Karpas-422 (cell line): Measurements from ENCODE around the gene SMIM20.

GRCh38 chr4:17802269-17802918 is 8.2 kb downstream of the DCAF16 start:
- PRO-cap: no peak
- RAMPAGE, long total RNA: no peak

- PRO-cap: no peak
- RAMPAGE, long total RNA: no peak
Measured at GRCh38 chr4:18318932-18319453, 297.4 kb upstream of the LCORL start.

DNA sequence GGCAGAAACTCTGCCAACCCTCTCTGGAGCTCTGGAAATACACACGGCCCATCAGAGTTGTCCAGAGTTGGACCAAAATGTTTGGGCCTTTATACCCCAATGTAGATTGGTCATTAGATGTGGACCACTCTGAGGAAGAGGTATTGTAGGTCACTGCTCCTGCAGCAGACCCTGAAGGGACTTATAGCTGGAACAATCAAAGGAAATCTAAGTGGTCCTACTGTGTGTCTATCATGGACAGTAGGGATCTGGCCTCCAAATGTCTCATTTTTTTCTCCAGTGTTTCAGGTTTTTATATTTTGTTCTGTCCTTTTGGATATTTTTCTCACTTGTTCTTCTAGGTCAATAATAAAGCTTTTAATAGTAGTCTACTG is 807.5 kb upstream of the LCORL start:
- PRO-cap: no peak
- RAMPAGE, long total RNA: no peak

DNA sequence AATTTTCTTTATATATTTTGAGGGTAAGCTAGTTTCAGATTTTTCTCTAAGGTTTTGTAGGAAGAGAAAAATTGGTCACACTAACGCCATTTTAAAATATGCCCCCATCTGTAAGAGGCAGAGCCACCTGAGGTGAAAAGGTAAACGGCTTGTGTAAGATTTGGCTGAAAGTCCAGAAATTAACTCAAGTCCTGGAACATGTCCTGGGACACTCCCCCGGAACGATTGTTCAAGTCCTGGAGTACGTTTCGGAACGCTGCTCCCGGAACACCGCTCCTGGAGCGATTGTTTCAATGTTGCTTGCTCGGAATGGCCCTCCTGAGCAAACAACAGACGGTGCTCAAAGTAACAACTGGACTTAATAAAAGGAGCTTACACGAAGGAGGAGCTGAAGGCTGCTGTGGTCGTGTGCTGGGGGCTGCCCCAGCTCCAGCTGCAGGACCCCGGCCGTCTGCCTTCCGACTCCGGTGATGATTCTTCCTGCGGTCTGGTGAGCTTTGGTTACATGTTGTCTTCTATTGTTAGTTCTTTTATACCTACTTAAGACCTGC is 796.5 kb upstream of the SLIT2 start:
- PRO-cap: no peak
- RAMPAGE, long total RNA: no peak

DNA sequence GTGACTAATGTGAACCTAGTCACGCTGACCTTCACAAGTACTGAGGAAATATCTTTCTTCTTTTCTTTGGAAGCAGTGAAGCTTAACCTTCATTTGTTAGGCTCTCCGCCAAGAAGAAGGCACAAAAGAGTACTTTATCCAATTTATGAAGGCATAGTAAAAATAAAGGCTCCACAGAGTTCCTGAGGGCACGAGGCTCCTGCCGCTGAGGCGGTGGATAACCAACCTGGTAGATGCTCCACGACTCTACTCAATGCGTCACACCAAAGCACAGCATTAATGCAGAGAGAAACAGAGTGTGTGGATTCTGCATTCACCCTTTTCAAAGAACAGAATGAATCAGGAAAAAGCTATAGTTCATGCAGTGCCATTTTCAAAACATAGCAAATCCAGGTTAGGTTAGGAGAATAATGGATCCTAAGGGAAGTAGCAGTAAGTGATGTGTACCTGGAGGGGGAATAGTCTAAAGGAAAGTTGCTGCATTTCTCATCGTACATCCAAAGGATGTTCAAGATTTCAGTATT is 475.5 kb upstream of the SLIT2 start:
- PRO-cap: no peak
- RAMPAGE, long total RNA: no peak

DNA sequence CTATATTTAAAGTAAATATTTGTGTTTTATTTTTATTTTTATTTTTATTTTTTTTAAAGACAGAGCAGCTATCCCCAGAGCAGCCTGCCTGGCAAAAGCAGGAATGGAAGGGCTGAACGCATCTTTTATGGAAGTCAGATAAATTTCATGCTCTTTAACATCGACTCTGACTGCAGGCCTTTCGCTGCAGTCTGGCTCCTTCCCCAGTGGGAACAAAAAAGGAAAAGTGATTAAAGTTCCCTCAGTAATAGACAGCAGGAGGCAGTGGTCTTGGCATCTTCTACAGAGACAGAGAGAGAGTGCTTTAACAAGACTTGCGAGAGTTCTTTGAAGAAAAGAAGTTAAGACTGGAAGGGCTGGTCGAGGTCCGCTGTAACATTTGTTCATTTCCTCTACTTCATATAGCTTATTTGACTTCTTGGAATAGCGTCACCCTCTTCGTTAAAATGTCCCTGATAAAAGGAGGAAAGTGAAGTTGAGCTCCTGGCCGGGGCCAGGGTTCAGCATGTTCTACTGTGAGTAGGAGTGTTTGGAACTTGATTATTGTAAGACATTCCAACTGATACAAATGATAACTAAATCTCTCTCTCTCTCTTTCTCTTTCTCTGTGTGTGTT is 179.8 kb downstream of the SLIT2 start:
- PRO-cap: no peak
- RAMPAGE, long total RNA: no peak

- PRO-cap: no peak
- RAMPAGE, long total RNA: no peak
Measured at GRCh38 chr4:20739322-20740250, 39.3 kb downstream of the PACRGL start.

DNA sequence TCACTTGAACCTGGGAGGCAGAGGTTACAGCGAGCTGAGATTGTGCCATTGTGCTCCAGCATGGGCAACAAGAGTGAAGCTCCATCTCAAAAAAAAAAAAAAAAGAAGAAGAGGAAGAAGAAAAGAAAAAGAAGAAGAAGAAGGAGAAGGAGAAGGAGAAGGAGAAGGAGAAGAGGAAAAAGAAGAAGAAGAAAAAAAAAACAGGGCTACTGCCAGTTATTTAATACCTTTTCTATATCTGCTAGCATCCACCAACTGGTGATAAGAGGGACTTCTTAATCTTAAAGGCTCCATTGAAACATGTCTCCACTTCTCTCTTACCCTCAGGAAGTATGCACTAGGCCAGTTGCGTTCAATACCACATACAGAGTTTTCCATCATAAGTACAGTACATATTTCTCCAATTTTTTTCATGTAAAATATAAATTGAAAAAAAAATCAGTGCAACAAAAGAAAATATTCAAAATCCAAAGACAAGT is 228.7 kb downstream of the KCNIP4 start:
- PRO-cap: no peak
- RAMPAGE, long total RNA: no peak

GRCh38 chr4:22634497-22634989 is 118.7 kb upstream of the ADGRA3 start:
- PRO-cap: no peak
- RAMPAGE, long total RNA: no peak

- PRO-cap: no peak
- RAMPAGE, long total RNA: no peak
Measured at GRCh38 chr4:23885932-23886870, 3.6 kb downstream of the PPARGC1A start.

GRCh38 chr4:24657807-24658472 is 73.6 kb upstream of the DHX15 start:
- PRO-cap: no peak
- RAMPAGE, long total RNA: no peak

- PRO-cap: no peak
- RAMPAGE, long total RNA: no peak
Measured at GRCh38 chr4:24799762-24800334, 4.5 kb downstream of the SOD3 start.

DNA sequence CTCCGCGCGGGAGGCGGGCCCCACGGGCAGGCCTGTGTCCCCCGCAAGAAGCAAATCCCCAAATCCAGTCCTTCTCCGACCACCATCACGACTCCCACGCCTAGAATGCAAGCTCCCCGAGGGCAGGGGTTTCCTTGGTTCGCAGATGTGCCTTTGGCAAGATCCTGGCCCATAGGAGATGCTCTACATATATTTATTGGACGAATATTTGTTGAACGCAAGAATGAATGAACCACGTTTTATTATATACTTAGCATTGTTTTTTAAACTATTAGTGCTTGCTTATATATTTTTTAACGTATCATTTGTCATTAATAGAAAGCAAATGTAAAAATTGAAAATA is 360 bp upstream of the CCDC149 start:
- PRO-cap: no peak
- RAMPAGE, long total RNA: no peak

DNA sequence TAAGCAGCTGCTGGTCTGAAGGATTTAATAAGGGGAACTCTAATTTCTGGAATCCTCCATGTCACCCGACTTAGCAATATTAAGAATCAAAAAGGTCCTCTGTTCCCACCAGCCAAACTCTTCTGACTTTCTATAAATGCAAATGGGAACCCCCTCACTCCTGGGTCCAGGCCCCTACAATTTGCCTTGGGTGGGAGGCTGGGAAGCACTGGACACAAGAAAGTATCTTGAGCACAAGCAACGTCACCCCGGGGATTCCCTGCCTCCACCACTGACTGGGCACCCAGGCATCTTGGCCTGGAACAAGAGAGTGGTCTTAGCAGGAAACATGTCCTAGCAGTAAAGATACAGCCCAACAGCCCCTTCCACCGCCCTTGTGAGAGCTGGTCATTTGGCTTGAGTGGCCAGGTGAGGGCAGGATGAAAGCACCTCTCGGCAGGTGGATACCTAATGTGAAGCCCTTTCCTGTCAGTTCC is 1.5 kb downstream of the LGI2 start:
- PRO-cap: no peak
- RAMPAGE, long total RNA: no peak

DNA sequence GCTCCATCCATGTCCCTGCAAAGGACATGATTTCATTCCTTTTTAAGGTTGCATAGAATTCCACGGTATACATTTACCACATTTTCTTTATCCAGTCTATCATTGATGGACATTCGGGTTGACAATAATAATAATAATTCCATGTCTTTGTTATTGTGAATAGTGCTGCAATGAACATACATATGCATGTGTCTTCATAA is 27.9 kb upstream of the ZCCHC4 start:
- PRO-cap: no peak
- RAMPAGE, long total RNA: no peak

DNA sequence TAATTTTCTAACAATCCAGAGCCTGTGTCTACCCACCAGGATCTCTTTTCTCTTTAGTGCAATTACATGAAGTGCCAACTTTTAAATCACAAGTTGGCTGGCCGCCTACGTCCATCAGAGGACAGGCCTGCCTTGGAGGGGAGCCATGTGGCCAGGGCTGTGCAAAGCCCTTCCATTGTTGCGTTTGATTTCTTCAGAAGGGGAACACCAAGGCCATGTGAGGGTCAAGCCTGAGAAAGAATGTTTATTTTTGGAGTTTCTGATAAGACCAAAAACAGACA is 63.3 kb downstream of the ANAPC4 start:
- PRO-cap: no peak
- RAMPAGE, long total RNA: no peak

DNA sequence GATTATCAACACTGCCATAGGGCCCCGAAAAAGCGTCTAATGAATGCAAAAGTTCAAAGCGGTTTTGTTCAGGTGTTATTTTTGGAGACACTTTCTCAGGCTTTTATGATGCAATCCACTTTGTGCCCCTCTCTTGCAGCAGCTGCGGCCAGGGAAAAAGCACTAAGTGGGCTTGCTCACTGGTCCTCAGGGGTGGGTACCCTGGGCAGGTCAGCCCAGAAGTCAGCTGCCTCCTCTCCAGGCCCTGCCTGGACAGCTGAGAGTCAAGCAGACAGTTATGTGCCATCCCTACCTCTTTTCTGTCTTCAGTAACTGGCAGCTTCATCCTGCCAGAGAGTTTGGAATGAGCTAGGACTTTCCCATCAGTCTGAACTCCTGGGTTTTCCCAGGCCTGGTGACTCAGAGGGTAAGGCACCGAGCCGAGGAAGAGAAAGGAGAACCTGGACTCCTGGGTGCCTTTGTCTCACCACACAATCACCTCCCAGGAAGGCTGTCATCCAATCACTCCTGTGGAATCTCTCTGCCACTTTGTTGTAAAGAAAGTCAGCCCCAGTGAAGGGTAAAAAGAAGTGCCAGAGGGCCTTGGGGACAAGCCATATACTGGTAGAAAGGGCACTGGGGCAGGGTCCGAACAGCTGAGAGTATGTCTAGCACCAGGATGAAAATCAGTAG is 3.5 kb upstream of the SLC34A2 start:
- PRO-cap: no peak
- RAMPAGE, long total RNA: no peak

GRCh38 chr4:25820036-25820497 is 42.7 kb downstream of the SEL1L3 start:
- PRO-cap: no peak
- RAMPAGE, long total RNA: no peak

DNA sequence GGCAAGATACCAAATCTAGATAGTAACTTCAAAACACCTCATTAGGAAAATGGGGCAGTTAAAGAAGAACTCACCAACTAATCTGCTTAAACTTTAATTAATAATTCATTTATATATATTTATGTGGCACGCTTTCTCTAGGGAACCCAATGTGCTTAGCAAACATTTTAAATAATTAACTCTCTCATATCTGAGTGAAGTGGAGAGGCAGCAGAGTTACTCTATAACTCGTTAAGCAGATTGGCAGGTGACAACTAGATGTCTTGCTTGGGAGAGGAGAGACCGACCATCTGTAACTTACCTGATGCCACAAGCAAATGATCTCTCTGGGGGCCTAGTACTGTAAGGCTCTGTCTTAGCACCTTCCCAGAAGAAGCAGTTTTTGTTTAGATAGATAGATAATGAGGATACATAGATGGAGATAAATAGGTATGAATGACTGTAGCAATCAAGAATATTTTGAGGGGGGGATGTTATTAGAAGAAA is 11.8 kb upstream of the SEL1L3 start:
- PRO-cap: bidirectional peak, plus-strand start at position 378 of the sequence, minus-strand start at position 252 of the sequence
- RAMPAGE, long total RNA: no peak

DNA sequence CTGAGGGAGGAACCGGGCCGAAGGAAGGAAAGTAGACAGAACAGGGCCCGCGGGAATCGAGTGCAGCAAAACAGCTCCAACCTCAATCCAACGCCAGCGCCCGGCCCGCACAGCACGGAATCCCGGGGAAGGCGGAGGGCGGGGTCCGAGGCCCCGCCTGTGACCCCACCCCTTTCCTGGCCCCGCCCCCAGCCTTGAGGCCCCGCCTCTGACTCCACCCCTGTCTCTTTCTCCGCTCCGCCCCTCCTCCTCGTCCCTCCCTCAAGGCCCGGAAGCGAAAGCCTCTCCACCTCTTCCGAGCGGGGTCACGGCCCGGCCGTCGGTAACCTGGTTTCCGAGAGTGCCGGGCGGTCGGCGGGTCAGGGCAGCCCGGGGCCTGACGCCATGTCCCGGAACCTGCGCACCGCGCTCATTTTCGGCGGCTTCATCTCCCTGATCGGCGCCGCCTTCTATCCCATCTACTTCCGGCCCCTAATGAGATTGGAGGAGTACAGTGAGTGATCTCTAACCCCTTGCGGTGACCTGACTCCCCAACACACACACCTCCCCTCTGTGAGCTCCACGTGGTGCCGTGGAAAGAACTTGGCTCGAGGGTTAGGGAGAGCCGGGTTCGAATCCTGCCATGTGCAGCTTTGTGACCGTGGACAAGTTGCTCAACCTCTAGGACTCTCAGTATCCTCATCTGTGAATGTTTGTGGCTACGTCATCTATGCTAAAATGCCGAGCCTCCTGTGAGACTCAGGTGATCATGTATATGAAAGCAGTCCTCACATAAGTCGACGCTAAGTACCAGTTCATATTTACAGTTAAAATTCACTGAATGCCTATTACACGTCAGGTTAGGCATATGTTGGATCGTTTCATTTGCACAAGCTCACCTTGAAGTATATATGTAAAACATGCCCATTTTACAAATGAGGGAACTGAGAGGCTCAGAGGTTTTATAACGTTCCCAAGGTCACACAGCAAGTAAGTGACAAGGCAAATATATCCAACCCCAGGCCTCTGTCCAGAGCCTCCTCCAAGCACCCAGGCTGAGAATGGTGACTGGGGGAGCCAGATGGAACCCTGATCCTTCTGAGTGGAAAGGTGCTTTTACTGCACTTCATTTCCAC is at the start of gene SMIM20:
TSS of gene SMIM20 (plus strand) at position 291 of the 1,115 bp plus-strand sequence.
- PRO-cap: bidirectional peak, plus-strand start at position 291 of the sequence, minus-strand start at position 96 of the sequence; bidirectional peak, plus-strand start at position 457 of the sequence, minus-strand start at position 476 of the sequence
- RAMPAGE, long total RNA: start-site peak on the plus strand centred at position 326 of the sequence, 75 bp wide, 285 and 290 reads in 2 replicates